Neural cell (in vitro differentiated cells): Measurements from ENCODE around the genes USP40, UGT1A7 and UGT1A3.

DNA sequence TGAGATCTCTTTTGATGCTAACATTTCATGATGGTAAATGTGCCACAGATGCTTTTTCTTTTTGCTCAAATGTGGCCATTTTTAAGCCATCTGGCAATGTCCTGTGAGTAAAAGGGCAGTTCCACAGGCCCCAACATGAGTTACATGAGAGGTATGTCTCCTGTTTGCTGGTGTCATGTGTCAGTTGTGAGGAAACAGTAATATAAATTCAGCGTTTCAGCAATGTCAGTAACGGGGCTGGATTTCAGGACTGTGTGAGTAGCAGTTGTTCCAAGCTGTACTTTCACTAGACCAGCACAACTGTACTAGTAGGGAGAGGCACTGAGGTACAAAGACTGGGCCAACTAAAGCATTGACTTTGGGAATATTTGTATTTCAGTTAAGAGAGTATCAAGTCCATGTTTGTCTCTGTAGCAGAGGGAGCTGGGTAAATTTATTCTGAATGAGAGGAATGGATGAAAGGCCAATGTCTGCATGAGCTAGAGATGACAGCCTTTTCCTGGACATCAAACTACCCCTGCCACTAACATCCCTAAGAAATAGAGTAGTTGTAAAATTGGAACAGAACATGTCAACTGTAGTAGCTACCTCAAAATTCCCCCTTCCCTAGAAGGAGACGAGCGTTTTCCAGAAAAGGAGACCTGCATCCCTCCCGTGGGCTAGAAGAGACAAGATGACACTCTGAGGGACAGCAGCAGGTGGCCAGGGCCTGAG is 24.3 kb downstream of the EIF4E2 start:
- RAMPAGE, long total RNA: no peak

GRCh38 chr2:232784751-232785171 is 8.4 kb upstream of the KCNJ13 start:
- RAMPAGE, long total RNA: no peak

DNA sequence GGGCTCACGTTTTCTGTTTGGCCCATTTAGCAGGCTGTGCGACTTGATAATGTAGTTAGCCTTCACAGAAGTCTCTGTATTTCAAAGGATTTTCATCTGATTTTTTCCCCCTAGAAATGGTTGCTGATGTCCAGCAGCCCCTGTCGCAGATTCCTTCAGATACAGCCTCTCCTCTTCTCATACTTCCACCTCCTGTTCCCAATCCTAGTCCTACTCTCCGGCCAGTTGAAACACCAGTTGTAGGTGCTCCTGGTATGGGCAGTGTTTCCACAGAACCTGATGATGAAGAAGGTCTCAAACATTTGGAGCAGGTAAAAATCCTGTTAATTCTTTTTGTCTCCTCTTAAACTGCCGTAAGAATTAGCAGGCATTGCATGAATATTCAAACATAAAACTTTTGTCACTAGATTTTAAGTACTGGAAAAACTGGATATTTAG is 18.3 kb upstream of the KCNJ13 start:
- RAMPAGE, long total RNA: no peak

DNA sequence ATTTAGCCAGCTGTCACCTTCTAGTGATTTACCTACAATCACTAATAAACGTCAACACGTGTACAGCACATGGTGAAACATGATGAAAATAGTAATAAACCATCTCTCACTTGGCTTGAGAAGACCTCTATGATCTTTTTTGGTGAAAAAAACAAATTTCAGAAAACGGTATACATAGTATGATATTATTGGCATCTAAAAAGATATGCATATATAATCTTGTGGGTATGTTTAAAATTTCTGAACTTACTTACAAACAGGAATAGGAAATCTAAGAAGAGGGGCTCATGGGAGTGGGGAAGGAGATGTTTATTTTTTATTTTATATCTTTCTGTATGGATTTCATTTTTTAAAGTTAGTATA is 16.8 kb downstream of the INPP5D start:
- RAMPAGE, long total RNA: no peak

DNA sequence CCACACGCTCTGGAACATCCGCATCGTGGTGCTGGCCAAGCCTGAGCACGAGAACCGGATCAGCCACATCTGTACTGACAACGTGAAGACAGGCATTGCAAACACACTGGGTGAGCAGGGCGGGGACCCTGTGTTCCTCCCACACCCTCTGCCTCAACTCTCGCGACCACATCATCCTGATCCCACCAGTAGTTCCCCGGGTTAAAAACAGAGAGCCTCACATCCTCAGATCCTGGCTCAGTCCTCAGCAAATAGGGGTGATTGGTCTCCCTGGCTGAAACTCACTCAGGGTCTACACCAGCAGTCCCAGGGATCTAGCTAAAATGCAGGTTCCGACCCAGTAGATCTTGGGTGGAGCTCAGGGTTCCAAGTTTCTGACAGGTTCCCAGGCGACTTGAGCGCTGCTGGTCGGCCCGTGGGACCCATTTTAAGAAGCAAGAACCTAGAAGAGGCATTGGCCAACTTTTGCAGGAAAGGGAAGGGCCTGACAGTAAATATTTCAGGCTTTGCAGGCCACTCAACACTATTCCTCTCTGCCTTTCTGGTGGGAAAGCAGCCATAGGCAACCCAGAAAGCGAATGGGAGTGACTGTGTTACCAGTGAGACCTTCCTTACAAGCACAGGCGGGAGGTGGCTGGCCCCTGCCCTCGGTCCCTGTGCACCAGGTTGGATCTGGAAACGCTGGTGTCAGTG is 87.0 kb upstream of the ATG16L1 start:
- RAMPAGE, long total RNA: no peak

GRCh38 chr2:233264743-233265166 is 13.3 kb downstream of the ATG16L1 start:
- RAMPAGE, long total RNA: no peak

GRCh38 chr2:233399383-233400014 is 45.2 kb downstream of the DGKD start:
- RAMPAGE, long total RNA: no peak

DNA sequence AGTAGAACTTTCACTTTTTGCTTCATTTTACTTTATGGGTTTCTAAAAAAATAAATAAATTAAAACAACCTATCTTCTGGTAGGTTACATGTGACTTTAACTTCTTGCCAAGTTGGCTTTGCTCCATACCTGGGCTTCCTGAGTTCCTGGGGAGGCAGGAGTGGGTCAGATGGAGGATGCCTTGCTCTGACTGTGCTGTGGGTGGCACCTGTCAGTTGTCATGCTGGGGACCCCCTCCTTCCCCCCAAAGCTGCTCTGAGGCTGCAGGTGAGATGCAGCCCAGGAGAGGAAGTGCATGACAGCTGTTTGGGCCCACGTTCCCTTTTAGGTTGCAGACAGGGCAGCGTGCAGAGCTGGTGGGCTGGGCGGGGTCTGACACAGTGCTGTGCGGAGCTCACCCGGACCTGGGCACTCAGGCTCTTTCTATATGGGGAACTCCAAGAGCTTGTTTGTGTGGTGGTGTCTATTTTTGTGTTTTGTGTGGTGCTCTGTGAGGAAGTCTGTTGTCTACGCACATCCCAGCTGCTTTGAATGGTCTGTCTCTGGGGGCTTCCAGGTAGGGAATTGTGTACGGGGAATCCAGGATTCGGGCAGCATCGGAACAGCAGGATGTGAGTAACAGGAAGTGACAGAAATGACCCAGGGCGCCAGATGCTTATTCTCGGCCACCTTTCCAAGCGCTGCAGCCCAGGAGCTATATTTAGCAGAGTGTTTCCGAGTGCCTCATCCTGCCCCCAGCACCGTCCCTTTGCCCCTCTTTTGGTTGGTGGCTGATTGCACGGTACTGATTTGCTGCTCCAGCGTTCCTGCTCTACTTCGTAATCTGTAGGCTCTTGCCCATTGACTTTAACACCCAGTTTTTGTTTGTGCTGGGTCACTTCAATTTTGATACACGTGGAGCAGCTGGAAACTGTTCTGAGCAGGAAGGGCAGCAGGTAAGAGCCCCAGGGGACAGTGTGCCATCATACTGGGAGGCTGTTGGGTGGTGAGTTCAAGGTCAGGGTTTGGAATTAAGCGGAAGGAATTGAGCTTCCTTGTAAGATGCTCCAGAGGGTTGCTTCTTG is 64.5 kb downstream of the DGKD start:
- RAMPAGE, long total RNA: no peak

- RAMPAGE, long total RNA: no peak
Measured at GRCh38 chr2:233440719-233441333, 86.5 kb downstream of the DGKD start.

DNA sequence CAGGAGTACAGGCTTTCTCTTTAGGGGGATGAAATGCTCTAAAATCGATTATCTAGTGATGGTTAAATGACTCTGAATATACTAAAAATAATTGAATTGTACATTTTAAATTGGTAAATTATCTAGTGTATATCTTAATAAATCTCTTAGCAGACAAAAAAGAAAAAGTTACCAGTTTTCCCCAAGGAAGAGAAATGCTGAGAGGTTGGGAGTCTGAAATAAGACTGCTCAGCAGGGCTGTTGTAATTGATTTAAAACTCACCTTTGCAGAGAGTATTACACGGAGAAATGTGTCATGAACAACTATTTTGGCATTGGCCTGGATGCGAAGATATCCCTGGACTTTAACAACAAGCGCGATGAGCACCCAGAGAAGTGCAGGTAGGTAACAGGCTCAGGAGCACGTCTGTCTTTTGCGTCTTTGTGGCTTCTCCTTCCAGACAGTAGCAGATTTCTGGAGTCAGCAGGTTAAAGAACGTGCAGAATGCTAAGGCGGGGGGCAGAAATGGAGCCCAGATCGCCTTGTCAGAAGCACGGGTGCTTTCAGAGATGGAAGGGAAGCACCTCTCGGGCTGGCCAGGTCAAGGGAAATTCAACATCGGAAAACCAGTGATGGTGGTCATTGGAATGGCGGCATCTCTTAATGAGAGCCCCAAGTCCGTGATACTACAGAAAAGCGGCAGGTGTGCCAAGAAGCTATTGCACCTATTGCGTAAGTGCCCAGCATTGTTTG is 100.4 kb downstream of the DGKD start:
- RAMPAGE, long total RNA: no peak

GRCh38 chr2:233468574-233469014 is 98.0 kb downstream of the USP40 start:
- RAMPAGE, long total RNA: no peak

GRCh38 chr2:233544202-233544728 is 22.3 kb downstream of the USP40 start:
- RAMPAGE, long total RNA: no peak

- RAMPAGE, long total RNA: no peak
Measured at GRCh38 chr2:233565938-233567114, at the start of gene USP40. Gene USP40, minus strand, starts transcription at chr2:233566782.

GRCh38 chr2:233681633-233682015 is at the start of gene UGT1A7:
Gene UGT1A7, plus strand, starts transcription at chr2:233681901.
- RAMPAGE, long total RNA: no peak

DNA sequence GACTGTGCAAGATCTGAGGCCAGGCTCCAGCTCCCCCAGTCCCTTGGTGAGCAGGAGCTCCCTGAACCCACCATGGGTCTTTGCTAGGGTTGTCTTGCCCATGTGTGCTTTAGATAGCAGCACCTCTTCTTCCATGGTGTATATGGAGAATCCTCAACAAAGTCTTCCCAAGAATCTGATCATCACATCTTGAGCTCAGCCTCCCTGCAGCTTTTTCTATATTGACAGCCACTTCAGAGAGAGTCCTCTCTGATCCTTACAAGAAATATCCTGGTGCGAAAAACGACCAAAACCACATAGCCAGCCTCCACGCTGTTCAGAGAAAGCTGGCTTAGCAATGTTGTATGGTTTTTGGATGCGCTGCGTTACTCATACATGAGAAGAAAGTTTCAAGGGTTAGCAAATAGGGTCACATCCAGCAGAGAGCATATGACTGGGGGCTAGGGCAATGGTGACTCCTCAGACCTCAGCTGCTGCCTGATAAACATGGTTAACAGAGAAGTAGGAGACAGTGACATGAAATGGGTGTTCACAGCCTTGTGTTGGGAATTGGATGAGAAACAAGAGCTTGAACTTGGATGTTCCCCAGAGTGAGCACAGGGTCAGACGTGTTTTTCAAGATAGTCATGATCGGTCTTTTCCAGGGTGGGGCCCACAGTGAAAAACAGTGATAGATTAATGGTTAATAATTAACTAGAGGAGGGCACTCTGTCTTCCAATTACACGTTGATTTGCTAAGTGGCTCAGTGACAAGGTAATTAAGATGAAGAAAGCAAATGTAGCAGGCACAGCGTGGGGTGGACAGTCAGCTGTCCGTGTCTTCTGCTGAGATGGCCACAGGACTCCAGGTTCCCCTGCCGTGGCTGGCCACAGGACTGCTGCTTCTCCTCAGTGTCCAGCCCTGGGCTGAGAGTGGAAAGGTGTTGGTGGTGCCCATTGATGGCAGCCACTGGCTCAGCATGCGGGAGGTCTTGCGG is at the start of gene UGT1A3:
Gene UGT1A3 (plus strand): TSS at position 746 of the 977 bp plus-strand sequence.
- RAMPAGE, long total RNA: no peak

- RAMPAGE, long total RNA: no peak
Measured at GRCh38 chr2:233758884-233759564, 1.0 kb upstream of the UGT1A1 start.

DNA sequence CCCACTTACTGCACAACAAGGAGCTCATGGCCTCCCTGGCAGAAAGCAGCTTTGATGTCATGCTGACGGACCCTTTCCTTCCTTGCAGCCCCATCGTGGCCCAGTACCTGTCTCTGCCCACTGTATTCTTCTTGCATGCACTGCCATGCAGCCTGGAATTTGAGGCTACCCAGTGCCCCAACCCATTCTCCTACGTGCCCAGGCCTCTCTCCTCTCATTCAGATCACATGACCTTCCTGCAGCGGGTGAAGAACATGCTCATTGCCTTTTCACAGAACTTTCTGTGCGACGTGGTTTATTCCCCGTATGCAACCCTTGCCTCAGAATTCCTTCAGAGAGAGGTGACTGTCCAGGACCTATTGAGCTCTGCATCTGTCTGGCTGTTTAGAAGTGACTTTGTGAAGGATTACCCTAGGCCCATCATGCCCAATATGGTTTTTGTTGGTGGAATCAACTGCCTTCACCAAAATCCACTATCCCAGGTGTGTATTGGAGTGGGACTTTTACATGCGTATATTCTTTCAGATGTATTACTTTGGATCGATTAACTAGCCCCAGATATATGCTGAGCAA is 686 bp downstream of the UGT1A1 start:
- RAMPAGE, long total RNA: no peak

GRCh38 chr2:233763727-233764893 is 4.0 kb downstream of the UGT1A1 start:
- RAMPAGE, long total RNA: no peak

- RAMPAGE, long total RNA: no peak
Measured at GRCh38 chr2:233823192-233823884, 31.0 kb downstream of the HJURP start.

- RAMPAGE, long total RNA: no peak
Measured at GRCh38 chr2:234251736-234252323, 201.3 kb downstream of the SPP2 start.